Zone of skin (tissue), 1 donor: ENCODE measurements around the gene COPS8.

DNA sequence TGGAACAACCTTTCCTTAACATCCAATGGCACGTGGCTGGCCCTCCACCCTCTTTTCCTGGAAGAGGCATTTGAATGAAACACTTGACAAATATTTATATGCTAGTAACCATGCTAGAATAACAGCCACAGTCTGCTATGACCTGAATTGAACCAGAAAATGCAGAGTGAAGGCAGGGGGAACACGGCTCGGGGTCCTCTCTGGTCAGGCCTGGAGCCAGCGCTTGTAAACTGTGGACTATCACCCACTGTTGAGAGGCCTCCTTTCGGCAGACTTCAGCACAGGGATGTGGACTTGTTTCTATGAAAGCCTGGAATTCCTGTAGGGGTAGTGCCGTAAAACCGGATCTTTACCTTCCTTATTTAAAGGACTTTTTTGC is 198.1 kb upstream of the COPS8 start:
- RRBS, result no CpG with 5 or more reads among the region's 7 CpGs

DNA sequence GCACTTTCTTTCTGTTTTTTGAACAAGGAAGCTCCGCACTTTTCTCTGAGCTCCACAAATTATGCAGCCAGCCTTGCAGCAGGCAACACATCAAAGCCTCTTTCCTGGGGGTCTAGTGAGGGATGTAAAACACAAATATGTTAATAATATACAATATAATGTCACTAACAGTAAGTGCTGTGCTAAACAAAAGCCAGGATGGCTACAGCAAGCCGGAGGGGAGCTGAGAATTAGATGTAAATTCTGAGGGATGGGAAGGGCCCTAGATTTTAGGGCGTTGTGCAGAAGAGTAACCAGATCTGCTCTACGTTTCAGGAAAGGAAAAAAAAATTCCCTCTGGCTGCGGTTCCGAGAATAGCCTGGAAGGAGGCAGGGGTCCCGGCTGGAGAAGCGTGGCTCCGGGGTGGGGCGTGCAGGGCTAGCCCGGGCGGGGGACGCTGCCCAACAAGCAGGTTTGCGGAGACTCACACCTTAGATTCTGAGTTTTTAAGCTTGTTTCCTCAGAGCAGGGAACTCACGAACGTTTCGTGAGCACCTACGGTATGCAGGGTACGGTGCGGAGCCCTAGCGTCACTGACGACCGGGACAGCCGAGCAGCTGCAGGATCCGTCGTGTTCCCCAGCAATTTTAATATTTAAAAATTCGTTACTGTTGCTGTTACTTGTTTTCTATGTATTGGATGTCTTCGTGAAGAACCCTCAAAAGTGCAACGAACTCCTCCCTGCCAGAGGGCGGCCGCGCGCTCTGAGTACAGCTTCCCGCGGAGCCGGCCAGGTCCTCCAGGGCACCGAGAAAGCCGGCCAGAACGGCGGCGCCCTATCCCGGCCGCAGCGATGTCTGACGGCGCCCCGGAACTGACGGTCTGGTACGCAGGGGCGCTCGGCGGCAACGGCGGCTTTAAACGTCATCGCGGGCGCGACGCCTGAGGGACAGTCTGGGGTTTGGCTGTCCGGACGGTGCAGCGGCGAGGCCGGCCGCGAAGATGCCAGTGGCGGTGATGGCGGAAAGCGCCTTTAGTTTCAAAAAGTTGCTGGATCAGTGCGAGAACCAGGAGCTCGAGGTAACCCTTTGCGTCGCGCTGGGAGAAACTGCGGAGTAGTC is at the start of gene COPS8:
Gene COPS8, plus strand, starts transcription at position 907 of the 1,101 bp plus-strand sequence.
- RRBS, result 1% methylated on average over 9 of the region's 76 CpGs

DNA sequence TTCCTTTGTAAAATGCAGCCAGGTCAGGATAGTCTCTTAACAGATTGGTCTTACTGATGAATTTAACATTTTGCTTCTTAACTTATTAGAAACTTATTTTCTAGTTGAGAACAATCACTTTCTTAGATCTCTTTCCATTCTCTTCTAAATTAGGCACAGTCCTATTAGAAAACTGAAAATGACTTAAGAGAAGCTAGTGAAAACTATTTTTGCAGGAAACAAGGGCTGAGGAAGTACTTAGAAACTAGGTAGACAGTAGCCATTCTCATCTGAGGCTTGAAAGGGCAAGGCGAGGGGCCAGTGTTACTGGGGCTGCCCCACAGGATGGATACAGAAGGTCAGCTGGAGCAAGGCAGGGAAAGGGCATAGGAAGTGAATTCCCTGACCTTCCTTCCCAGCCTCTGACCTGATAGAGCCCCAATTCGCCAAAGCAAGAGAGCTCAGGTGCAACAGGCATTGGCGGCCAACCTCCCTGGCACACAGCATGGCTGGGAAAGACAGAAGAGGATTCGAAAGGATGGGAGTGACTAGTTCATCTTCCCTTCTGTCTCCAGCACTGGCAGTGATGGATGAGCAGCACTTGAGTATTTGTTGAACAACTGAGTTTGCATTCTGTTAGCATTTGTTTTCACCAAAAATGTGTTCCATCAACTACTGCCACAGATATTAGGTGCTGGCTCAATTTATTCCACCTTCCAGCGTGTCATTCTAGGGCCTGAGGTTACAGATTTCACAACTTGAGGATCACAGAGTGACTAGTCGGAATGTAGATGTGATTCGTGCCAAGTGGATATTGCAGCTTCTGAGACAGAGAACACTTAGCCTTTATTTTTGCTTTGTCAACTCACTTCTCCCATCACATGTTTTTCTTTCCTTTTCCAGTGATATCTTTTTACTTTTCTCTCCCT is 6.1 kb downstream of the COPS8 start:
- RRBS, result no CpG with 5 or more reads among the region's 7 CpGs

GRCh38 chr2:237161045-237161795 is 75.5 kb downstream of the COPS8 start:
- RRBS, result no CpG with 5 or more reads among the region's 10 CpGs

- RRBS, result no CpG with 5 or more reads among the region's 2 CpGs
Measured at GRCh38 chr2:237254496-237255021, 159.4 kb downstream of the COL6A3 start.

DNA sequence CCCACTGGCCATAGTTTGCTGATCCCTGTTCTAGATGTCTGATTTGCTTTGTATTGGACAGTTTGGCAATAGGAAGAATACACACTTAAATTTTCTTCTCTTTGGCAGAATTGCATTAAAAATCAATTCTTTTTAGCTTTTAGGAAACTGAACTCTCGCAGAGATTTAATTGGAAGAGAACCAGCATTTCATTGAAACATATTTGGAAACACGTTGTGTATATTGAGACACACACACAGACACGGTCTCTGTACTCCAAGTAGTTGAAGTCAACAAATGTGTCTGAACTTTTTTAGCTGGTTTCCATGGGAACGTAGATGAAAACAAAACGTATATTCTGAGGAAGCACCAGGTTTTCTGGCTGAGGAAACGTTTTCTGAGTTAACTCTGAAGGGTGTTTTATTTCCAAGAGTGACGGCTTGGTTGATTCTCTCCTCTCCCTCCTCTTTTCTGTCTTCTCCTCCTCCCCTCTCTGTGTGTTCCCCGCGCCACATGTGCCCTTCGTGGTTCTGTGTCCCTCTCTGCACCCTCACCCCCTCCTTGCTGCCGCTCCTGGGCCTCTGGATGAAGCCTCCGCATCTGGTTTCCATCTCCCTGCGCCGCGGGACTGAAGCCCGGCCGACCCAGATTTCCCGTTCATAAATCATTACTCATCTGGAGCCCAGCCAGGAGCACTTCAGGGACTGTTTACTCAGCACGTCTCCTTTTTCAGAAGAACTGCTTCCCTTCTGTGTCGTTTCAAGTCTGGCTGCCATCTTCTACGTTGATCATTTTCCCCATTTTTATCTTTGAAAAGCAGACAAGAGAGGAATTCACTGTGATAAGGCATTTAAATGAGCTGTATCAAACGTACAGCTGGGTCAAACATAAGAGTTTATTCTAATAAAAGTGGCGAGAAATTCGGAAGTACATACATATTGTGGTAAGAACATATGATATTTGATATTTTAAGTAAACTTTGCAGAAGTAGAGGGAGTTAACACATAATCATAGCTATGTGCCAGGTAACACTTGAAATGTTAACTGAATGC is 122.7 kb downstream of the COL6A3 start:
- RRBS, result no CpG with 5 or more reads among the region's 24 CpGs

- RRBS, result no CpG with 5 or more reads among the region's 15 CpGs
Measured at GRCh38 chr2:237315125-237315936, 98.6 kb downstream of the COL6A3 start.

- RRBS, result 96% methylated on average over 3 of the region's 17 CpGs
Measured at GRCh38 chr2:237335889-237336709, 77.9 kb downstream of the COL6A3 start.

DNA sequence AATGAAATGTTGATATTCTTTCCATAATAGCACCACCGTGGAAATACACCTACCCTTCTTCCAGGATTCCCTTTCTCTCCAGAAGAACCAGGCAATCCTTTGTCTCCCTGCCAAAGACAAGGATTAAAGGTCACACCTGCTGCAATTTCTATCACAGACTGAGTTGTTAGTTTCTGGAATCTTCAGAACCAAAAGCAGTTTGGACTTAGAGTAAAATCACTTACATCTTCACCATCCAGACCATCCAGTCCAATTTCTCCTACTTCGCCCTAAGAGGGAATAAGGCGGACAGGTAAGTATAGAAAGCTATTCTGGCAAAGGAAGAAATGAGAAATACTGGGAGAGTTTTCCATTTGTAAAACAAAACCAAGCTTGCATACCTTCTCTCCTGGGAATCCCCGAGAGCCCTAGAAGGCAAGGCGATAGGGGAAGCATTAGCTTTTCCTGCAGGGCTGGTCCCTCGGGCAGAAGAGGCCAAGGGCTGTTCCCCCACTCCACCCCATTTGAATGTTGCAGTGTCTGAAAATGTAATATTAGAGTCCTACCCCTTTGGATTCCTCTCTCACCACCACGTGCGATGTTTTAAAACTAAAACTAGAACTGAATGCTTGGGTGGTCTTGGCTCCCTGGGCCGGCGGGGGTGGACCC is 54.9 kb downstream of the COL6A3 start:
- RRBS, result no CpG with 5 or more reads among the region's 10 CpGs

DNA sequence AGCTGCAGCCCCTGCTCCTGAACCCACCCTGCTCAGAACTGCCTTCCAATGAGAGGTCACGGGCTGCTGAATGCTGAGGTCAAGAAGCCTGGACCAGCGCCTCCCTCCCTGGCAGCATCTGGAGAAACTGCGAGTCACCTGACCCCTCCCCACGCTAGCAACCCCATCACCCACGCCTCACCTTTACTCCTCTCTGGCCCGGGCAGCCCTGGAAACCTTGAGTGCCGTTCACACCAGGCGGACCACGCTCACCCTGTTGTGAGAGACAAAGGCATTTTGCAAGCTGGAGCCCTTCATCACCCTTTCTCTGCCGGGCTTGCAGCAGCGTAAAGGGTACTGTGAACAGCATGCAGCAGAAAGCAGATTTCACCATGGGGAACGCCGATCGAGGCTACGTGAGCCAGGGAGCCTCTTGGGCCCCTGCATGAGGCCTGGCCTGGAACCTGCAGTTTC is 54.0 kb downstream of the COL6A3 start:
- RRBS, result 76% methylated on average over 3 of the region's 15 CpGs

DNA sequence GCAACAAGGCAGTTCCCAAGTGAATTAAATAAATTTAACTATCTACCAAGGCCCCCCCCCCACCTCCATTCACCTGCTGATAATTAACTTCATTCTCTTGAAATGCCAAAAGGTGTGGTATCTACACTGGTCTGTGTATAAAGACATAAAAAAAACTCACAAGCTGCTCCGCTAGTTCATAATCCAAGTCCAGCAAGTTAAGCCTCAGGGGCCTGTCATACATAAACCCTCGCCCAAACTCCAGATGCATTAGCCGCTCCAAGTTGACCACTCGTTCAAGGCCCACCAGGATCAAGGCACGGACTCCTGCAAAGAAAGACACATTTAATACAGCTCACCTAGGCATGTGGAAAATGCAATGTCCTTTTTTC is 50.9 kb downstream of the COL6A3 start:
- RRBS, result no CpG with 5 or more reads among the region's 5 CpGs

DNA sequence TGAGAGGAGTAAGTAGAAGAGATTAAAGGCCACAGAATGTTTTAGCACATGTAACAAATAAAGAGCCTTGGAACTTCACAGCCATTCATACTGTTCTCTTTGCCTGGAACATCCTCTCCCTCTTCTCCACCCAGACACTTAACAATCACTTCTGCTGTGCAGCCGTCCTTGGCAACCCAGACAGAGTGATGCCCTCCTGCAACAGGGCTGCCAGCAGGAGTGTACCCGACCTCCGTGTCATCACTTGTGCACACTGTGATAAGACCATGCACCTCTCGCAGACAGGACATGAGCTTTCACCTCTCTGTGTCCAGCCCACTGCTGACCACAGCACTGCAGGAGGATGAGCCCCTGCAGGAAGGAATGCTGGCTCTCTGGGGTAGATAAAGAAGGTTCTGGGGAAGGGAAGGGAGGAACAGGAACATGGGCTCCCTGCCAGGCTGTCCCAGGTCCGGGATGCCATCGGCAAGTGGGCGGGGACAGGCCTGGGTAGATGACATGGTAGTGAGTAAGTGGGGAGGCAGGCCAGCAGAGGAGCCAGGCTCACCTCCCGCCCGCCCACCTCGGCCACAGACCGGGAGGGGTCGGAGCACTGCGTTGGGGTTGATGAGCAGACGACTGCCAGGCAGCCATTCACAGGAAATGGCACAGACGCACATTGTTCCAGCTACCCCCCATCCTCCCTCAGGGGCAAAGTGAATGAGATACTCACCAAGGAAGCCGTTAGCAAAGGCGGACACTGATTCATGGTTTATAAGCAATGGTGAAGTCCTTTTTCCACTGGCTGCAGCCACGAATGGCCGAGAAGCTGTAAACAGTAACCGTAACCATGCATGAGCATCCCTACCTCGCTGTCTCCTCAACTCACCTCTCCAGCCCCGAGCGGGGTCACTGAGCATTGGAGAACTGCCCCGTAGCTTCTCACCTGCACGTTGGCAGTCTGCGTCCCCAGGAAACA is 18.7 kb upstream of the COL6A3 start:
- RRBS, result 17% methylated on average over 7 of the region's 26 CpGs

GRCh38 chr2:237446031-237446611 is 32.2 kb upstream of the COL6A3 start:
- RRBS, result 85% methylated on average over 7 of the region's 20 CpGs

DNA sequence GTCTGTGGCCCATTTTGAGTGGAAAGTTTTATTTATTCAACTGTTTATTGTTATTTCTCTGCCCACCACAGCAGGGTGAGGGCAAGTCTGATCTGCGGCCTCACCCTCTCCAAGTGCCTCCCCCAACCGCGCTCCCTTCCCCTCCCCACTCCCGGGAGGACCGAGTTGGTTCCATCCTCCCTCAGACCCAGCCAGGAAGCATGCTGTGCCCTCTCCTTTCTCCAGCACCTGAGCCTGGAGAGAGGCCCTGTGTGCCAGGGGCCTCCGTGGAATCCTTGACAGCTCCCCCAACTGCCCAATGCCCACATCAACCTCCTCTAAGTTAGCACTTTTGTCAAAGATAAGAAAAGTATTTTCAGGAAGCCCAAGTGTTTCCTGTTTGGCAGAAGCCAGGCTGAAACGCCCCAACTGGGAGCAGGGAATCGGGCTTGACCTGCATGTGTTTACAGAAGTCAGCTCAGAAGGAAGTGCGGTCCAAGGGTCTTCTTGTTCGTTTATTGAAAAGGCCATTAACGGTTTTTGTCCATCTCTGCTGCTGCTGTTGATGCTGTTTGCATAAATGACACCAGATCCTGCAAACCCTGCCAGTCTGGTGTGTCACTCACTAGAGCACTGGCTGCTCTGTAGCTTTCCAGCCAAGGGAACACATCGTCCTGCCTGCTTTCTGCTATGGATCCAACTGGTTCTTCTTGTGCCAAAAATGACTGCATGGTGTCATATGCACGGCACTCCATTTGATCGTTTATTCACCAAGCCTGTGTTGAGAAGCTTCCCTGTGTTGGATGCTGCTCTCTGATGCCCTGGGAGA is 35.3 kb upstream of the COL6A3 start:
- RRBS, result no CpG with 5 or more reads among the region's 14 CpGs

DNA sequence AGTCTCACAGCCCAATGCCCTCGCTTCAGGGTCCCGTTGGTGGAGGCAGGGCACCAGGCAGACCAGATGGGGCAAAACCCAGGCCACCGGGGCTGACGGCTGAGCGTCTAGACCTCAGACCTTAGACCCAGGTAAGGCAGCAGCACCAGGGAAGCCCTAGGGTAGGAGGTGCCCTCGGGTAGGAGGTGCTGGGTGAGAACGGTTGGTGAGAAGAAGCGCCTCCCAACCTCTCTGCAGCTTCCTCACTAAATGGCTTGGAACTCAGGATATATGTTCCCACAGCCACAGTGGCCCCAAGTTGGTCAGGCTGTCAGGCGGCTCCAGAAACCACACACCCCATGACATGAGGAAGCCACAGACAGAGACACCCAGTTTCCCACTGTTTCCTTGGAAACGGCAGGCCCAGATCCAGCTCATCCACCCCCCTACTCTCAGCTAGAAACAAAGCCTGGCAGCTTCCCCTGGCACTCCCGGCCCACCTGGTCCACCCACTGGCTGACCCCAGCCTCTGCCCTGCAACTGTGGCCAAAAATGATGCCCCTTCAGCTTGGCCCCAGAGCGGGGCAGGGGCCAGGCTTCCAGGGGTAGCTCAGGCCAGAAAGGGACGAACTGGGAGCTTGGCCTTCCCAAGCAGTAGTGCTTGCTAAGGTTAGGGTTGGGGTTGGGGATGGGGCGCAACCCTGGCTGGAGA is 13.0 kb upstream of the MLPH start:
- RRBS, result no CpG with 5 or more reads among the region's 14 CpGs

DNA sequence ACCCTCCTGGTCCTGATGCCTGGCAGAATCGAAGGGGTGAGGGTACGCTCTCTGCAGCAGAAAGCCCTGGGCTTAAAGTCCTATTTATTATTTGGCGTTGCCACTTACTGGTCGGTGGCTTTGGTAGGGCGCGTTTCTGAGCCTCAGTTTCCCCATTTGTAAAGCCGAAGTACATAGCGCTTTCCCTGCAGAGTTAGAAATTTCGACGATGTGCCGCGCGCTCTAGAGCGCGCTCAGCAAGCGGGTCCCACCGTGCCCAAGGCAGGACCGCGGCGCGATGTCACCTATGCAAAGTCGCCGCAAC is 396 bp upstream of the MLPH start:
- RRBS, result no CpG with 5 or more reads among the region's 23 CpGs

GRCh38 chr2:237503291-237503655 is 16.2 kb downstream of the MLPH start:
- RRBS, result no CpG with 5 or more reads among the region's 14 CpGs

DNA sequence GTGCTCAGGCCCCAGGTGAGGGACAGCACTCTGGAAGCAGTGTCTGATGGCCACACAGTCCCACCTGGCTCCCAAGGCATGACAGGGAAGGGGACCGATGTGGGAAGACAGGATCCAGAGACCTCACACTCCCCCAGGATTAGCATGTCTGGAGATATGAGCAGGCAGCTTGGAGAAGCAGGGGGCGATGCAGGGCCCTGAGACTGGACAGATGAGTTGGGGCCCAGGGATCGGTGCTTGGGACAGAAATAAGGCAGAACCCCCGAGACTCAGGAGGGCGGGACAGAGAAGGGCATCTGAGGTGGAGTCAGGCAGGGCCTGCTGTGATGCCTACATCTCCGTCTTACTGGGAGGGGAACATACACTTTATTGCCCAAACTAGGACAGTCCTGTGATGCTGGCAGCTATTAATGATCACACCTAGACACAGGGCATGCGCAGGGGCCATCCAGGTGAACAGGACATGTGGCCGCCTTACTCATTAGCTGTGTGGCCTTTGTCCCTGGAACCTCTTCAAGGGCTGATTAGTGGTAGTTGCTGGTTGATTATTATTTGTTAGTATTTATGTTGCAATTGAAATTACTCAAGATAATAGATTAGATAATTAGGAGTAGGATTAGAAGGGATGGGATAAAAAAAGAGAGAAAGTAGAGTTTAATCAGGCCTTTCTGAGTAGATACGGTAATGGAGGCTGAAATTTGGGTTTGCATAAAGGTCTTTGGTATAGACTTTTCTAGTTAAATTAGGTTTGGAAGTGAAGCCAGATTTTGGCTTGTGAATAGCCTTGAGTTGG is 33.2 kb downstream of the MLPH start:
- RRBS, result no CpG with 5 or more reads among the region's 9 CpGs

DNA sequence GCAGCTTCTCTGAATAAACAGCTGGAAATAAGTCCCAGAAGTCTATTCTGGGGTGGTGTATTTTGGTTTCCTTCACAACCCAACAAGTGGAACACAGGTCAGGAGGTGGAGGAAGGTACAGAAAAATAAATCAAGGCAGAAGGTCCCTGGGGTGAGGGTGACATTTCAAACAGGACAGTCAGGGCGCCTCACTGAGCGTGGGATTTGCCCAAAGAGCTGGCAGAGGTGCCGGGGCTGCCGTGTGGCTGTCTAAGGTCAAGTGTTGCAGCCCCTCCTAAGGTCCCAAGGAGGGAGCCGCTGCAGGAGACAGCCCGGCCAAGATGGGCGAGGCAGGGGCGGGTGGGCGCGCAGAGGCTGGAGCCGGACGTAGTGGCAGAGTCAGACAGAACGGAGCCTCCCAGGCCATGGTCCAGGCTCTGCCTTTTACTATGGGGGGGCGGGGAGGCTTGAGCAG is 27.6 kb upstream of the PRLH start:
- RRBS, result 84% methylated on average over 8 of the region's 14 CpGs

- RRBS, result no CpG with 5 or more reads among the region's 6 CpGs
Measured at GRCh38 chr2:237539769-237540217, 26.6 kb upstream of the PRLH start.